Mesenchymal stem cell of adipose (primary cell): ENCODE results near the gene GPHB5.

DNA sequence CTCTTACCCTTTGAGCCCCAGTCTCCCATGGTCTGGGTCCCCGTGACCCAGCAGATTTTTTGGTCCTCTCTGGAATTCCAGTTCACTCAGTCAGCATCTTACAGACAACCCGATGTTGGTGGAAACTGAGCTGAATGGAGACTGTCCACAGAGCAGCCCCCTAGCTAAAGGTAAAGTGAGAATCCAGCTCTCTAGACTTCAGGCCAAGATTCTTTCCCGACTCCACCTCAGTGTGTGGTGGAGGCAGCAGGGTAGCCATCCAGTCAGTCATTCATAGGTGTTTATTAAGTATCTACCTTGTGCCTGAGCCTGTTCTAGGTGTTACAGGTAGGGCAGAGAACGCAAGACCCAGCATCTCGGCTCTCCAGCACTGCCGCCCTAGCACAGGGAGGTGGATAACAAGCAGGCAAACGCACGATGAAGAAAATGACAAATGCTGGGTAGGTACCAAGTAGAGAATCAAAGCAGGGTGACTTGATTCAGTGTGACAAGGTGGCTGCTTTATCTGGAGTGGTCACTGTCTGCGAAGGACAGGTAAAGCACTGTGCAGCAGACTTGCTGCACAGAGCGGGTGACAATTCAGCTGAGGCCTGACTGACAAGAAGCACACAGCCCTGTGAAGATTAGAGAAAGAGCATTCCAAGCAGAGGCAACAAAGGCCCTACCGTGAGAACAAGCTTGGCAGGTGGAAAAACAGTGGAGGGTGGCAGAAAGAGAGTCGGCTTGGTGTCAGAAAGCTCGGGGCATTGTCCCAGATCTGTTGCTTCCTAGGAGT lies 12.7 kb downstream of the PRKCH start:
- CAGE, long polyA plus RNA: no peak

DNA sequence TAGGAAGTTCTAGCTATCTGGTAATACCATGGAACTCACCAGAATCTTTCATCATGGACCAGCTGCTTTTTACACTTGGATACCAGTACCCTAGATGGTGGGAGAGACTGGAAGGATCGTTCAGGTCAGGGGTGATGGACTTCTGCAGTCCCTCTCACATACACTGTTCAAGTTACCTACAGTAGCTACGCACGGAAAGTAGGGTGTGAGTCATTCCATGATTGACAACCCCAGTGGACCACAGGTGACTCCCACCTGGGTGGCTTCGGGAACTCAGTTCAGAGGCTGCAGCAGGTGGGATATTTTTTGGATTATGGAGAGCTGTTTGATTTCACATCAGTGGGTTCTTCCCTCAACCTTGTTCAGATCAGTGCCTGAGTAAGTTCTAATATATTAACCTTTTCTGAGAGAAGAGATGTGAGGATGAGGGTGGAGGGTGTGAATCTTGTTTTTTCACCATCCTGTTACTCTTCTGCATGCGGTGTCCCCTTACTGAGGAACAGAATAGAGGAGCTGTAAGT lies 39.5 kb downstream of the PRKCH start:
- CAGE, long polyA plus RNA: no peak

DNA sequence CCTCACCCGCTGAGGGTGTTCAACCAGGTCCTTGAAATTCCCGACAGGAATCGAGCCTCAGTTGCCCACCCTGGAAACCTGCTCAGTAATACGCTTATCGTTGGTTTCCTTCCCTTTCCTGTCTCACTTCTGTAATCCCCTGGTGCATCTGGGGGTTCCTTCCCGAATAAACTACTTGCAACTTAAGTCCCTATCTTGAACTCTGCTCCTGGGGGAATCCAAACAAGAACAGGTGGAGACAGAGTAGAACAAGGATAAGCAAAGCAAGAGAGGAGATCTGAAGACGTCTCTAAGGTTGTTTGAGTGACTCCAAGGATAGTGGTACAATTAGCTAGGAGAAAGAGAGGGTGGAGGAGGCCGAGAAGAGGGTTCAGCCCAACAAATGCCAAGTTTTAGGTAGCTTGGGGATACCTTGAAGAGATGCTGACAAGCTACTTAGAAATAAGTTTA lies 113.7 kb downstream of the PRKCH start:
- CAGE, long polyA plus RNA: no peak

- CAGE, long polyA plus RNA: no peak
Measured at GRCh38 chr14:61451464-61451899, 130.1 kb downstream of the PRKCH start.

DNA sequence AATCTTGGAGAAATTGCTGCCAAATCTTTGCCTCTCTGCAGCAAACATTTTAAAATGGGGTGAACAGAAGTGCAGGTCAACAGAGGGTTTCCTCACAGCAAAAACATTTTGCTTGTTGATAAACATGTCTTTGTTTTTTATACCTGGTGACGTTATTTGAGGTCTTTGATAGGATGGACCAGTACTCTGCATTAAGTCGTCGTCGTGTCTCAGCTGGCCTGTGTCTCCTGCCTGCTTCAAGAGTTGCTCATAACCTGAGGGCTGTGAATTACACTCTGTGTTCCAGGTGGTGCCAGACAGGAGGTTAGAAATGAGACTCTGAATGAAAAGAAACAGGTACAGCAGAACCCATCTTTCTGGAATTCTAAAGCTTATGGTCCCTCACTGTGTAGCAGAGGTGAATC lies 161.0 kb downstream of the PRKCH start:
- CAGE, long polyA plus RNA: no peak

DNA sequence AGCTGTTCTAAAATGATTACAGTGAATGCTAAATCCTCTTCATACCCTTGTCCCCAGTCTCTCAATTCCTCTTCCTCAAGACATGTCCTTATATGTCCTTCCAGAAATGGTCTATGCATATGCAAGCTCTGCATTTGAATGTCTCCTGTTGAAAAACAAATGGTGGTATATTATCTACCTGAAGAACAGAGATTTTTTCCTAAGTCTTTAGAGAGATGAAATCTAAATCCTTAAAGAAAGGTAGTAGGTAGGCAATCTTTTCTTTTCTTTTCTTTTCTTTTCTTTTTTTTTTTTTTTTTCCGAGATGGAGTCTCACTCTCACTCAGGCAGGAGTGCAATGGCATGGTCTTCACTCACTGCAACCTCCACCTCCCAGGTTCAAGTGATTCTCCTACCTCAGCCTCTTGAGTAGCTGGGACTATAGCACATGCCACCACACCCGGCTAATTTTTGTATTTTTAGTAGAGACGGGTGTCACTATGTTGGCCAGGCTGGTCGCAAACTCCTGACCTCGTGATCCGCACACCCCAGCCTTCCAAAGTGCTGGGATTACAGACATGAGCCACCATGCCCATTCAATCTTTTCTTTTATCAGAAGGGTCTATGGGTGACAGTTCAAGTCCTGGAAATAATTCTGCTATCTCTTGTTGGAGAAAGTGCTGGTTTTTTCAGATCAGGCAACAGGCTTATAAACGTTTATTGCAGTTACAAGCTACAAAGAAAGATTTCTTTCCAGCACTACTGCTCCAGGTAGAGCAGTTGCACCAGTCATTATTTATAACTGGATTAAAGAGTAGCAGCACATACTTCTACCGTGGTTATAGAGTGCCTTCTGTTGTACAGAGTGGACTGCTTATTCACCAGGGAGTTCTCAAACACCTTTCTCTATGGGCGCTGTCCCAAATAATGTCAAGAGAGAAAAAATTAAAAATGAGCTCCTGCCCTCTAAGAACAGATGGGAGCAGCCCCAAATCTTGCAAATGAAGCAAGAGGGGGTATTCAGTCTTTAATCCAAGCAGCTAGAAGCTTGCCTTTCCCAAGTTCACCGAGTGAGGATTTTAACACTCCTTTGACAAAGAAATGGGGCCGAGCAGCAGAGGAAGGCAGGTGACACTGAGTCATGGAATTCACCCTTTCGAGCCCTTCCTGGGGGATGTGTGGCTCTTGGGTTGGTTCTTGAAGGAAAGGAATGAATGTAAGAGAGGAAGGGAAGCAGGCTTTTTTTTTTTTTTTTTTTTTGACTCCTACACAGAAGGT lies 180.8 kb downstream of the PRKCH start:
- CAGE, long polyA plus RNA: no peak

DNA sequence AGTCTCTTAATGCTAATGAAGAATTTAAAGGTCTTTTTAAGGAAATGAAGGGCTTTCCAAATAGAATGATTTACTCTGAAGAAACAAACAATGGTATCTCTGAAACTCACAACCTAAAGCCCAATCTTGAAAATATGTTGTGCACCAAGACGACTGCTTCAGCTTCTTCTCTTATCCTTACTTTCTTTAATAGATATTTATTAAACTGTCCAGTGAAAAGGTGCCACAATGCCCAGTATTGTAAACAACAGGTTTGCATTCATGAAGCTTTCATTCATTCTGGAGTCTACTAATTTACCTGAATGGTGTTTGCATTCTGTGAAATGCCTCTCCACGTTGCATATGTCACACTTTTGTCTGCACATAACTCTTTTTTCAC lies 145.1 kb upstream of the HIF1A start:
- CAGE, long polyA plus RNA: no peak

DNA sequence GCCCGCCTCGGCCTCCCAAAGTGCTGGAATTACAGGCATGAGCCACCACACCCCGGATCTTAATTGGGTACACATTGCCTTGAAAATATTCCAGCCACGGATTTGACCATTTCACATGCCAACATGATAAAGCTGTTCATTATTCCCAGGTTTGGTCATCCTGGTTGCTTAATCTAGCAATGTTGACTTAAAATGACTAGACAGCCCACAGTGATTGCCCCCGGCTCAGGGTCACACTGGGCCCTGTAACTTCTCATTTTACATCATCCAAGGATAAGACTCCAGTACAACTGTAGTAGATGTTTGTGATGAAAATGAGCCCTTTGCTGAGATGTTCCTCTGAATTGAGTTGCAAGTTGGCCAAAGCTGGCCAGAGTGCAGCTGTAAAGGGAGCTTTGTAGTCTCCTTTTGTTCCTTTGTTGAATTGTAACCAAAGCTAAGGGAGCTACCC lies 141.5 kb upstream of the HIF1A start:
- CAGE, long polyA plus RNA: no peak

DNA sequence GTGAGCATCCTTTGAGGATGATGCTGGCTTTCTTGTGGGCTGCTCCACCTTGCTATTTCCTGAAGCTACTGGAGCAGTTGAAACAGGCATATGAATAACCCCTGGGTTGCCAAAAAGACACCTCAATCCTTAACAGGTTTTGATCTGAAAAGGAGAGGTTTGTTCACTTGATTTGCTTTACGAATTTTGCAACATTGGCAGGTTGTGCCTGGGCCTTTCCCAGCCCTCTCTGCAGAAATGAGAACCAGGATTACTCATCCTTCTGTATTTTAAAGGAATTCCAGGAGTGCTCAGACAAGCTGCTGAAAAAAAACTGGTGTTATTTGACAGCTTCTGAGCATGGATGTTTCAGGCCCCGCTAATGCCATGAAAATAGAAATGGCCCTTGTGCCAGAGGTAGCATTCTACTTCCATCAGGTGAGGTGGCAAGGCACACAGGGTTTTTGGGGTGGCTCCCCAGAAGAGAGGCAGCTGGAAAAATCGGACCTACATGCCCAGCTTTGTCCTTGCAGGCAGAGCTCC lies 121.2 kb upstream of the HIF1A start:
- CAGE, long polyA plus RNA: no peak

- CAGE, long polyA plus RNA: no peak
Measured at GRCh38 chr14:61601818-61602604, 93.3 kb upstream of the HIF1A start.

DNA sequence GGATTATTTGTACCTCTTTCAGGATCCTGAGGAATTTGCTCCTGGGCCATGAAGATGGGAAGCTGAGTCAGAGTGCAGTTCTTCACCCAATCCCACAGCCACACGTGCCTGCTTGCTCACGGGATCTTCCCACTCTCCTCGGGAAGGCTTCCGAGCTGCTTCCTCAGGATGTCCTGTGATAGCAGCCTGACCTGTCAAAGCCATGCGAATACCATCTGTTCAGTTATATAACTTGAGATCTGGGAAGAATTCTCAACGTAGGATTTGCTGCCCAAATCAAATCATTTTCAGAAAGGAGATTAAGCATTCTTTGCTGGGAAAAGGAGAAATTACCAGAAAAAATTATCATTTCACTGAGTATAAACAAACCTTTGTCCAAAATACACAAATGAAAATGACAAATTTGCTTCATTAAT lies 41.7 kb upstream of the HIF1A start:
- CAGE, long polyA plus RNA: no peak

GRCh38 chr14:61669186-61669543 lies 26.1 kb upstream of the HIF1A start:
- CAGE, long polyA plus RNA: no peak

DNA sequence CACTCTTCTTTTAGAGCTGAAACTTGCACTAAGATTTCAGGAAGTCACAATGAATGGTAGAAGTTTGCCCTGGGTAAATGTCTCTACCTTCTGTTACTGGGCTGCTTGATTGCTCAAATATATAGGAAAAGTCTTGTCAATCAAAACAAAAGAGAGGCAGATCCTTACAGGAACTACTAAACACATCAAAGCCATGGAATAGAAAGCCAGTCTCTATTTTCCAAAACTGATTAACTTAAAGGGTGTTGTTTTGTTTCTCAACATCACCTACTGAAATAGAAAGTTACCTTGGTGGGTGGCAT lies at the start of gene GPHB5:
TSS of gene GPHB5 (minus strand) at position 95 of the 302 bp plus-strand sequence.
- CAGE, long polyA plus RNA: no peak

GRCh38 chr14:63434336-63435078 lies 108.7 kb downstream of the PPP2R5E start:
- CAGE, long polyA plus RNA: no peak

GRCh38 chr14:63437849-63438433 lies 105.2 kb downstream of the PPP2R5E start:
- CAGE, long polyA plus RNA: no peak

DNA sequence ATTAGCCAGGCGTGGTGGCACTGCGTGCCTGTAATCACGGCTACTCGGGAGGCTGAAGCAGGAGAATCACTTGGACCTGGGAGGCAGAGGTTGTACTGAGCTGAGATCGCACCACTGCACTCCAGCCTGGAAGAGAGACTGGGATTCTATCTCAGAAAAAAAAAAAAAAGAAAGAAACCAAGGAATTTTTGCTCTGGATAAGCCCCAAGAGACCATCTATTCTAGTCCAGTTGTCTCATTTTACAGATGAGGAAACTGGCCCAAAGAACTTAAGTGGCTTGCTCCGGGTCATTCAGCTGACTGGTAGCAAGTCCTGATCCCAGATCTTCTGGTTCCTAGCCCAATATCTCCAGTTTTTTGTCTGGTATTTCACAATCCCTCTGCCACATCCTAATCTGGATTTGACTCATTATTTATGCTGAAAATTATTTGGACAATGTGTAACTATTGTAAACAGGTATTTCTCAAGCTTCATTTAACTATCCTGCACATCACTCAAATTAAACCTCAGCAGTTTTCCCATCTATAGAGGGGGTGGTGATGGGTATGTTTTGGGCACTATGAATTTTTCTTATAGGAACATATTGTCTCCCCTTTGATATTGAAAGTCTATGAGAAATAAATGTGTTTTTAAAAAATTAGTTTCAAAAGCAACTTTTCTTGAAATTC lies 43.5 kb downstream of the PPP2R5E start:
- CAGE, long polyA plus RNA: no peak

GRCh38 chr14:63531230-63531702 lies 11.9 kb downstream of the PPP2R5E start:
- CAGE, long polyA plus RNA: no peak

DNA sequence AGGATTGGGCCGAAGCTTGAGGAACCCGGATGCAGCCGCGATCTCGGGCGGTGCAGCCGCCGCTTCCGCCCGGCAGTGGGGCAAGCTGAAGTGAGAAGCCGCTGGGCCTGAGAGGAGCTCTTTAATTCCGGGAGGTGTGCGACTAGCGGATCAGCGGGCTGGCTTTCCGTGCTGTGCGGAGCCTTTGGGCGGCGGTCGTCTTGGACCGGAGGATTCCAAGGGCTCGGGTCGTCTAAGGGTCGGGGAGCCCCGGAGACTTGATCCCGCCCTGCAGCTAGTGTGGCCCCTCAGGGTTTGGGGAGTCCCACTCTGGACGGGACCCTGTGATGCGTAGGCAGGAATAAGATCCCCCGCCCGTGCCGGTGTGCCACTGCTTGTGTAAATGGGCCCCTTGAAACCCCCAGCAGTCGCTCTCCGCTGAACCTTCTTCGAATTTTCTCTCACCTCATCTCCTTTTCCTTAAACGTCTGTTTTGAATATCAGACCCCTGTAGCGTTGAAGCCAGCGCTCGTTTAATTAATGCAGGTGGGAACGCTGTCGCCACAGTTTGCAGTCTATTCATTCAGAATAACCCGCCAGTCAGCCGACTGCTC lies 461 bp upstream of the PPP2R5E start:
- CAGE, long polyA plus RNA: no peak

DNA sequence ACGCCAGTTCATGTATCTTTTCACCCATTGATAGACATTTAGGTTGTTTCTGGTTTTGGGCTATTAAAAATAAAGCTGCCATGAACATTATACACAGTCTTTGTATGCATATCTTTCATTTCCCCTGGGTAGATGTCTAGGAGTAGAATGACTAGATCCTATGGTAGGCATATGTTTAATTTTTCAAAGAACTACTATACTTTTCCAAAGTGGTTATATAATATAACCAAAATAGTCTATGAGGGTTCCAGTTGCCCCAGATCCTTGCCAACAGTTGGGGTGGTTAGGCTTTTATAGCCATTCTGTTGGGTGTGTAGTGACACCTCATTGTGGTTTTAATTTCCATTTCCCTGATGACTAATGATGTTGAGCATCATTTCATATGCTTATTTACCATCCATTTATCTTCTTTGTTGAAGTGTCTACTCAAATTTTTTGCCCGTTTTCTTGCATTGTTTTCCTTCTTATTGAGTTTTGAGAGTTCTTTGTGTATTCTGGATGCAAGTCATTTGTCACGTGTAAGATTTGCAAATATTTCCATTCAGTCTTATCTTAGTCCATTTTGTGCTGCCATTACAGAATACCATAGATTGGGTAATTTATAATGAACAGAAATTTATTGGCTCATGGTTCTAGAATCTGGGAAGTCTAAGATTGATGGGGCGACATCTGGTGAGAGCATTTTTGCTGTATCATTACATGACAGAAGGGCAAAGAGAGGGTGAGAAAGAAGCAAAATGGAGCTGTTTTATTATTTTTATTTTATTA lies 4.7 kb downstream of the SYNE2 start:
- CAGE, long polyA plus RNA: no peak

DNA sequence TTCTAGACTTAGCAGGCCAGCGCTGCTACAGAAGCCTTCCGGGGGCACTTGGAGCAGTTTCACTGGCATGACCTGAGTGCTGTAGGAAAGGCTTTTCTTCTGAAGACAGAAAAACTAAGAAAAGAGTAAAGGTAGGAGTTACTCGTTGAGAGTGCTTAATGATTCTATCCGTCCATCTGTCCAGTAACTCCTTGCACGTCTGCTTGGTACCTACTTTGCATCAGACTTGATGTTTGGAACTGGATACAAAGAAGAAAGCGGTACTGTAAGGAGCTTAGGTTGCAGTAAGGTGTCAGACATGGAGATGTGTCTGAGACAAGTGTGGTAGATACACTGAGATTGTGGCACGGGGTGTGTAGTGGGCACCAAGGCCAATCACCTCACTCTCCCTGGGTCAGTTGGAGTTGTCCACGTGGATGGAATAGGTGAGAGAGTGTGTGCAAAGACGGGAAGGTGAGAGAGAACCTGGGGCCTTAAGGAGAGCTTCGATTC lies 31.4 kb downstream of the SYNE2 start:
- CAGE, long polyA plus RNA: no peak